Spleen (tissue), 7 donors: Measurements from ENCODE around the gene ASTL.

GRCh38 chr2:95114934-95115421 lies 6.6 kb downstream of the MRPS5 start:
- PRO-cap, 4 experiments: no peak in any of the 4 experiments
- RAMPAGE, long total RNA, 4 experiments: no peak in any of the 4 experiments

GRCh38 chr2:95275594-95276210 lies 1.5 kb downstream of the PROM2 start:
- PRO-cap, 4 experiments: no peak in any of the 4 experiments
- RAMPAGE, long total RNA, 4 experiments: no peak in any of the 4 experiments

DNA sequence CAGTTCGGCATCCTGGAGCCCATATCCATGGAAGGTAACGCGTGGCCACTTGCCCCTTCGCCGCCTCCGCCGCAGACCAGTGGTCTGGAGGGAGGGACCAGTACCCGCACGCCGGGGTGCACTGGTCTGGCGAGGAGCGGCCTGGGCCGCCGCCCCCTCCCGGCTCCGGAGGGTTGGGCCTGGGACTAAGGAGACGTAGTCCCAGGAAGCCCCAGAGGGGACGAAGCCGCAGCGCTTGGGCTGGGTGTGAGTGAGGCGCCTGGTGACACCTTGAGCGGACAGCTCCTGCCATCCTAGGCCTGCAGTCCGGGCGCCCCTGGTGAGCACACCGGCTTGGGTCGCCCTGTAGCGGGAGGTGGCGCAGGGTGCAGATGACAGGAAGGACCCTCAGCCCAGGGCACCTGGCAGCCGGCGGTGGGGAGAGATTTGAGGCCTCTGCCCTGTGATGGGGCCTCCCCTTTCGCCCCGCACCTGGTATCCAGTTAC lies 50.0 kb downstream of the KCNIP3 start:
- PRO-cap, 4 experiments: no peak in any of the 4 experiments
- RAMPAGE, long total RNA, 4 experiments: no peak in any of the 4 experiments

DNA sequence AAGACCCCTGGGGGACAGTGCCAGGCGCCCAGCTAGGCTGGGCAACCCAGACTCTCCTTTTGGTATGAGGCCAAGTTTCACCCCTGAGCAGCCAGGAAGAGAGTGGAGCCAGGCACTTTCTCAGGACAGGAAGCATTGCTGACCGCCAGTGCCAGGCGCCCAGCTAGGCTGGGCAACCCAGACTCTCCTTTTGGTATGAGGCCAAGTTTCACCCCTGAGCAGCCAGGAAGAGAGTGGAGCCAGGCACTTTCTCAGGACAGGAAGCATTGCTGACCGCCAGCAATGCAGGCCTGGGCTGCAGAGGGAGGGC lies 31.3 kb downstream of the ADRA2B start:
- PRO-cap, 4 experiments: peak in 1 of 4 experiments; most common plus-strand start position 100 of the sequence (in 1)
- RAMPAGE, long total RNA, 4 experiments: no peak in any of the 4 experiments

DNA sequence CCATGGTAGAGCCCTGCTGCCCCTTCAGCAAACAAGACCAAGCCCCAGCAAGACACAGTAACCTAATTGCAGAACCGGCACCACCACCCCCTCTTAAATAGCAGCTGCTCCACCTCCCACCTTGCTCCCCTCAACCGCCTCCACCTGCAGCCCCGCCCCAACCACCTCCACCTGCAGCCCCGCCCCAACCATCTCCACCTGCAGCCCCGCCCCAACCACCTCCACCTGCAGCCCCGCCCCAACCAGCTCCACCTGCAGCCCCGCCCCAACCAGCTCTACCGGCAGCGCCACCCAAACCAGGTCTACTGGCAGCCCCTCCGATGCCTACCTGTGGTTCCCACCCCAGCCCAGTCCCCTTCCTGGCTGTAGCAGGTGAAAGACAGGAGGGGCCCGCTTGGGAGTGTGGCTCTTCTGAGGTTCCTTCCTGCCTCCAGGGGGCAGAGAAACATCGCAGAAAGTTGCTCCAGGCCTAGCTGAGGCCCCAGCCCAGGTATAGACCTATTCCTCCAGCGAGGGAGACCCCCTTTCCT lies at the start of gene ASTL:
TSS of gene ASTL (minus strand) at position 70 of the 530 bp plus-strand sequence.
- PRO-cap, 4 experiments: no peak in any of the 4 experiments
- RAMPAGE, long total RNA, 4 experiments: no peak in any of the 4 experiments

DNA sequence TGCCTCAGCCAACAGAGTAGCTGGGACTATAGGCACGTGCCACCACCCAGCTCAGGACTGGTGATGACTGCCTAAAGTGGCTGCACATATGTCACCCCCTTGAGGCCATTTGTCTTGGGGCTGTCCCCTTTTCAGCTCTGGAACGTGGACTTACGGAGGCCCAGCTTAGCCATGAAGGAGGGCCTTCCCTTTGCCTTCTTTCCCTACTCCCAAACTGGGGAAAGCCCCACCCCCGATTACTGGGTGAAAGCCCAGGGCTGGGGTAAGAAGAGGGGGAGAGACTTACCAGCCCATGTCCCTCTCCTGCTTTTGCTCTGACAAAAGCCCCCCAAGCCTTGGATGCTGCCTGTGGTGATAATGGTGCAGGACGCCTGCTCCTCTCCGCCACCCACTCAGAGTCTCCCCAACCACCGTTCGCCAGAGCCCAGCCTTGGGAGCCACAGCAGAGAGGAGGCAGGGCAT lies 2.4 kb upstream of the DUSP2 start:
- PRO-cap, 4 experiments: peak in 2 of 4 experiments; most common minus-strand start position 59 of the sequence (in 2)
- RAMPAGE, long total RNA, 4 experiments: no peak in any of the 4 experiments

GRCh38 chr2:96233718-96234058 lies 25.1 kb upstream of the STARD7 start:
- PRO-cap, 4 experiments: no peak in any of the 4 experiments
- RAMPAGE, long total RNA, 4 experiments: no peak in any of the 4 experiments

DNA sequence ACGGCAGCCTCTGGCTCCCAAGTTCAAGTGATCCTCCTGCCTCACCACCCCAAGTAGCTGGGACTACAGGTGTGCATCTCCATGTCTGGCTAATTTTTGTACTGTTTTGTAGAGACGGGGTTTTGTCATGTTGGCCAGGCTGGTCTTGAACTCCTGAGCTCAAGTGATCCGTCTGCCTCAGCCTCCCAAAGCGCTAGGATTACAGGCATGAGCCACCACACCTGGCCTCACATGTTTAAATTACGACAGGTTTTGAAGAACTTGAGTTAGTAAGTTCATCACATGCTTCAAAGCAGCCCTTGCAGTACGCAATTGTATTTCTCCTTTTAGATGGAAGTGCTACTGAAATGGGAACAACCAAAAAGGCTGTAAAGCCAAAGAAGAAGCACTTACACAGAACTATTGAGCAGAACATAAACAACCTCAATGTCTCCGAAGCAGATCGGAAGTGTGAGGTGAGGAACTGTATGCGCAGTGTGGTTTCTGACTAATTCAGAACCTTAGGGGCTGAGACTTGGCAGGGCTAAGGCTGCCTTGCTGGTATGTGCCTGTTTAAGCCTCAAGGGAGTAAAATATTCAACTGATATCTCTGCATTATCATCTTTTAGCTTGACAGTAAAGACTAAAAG lies 8.3 kb downstream of the NCAPH start:
- PRO-cap, 4 experiments: peak in 2 of 4 experiments; most common plus-strand start position 503 of the sequence (in 2); most common minus-strand start position 387 of the sequence (in 1)
- RAMPAGE, long total RNA, 4 experiments: no peak in any of the 4 experiments

GRCh38 chr2:96404840-96405471 lies 69.4 kb downstream of the NCAPH start:
- PRO-cap, 4 experiments: no peak in any of the 4 experiments
- RAMPAGE, long total RNA, 4 experiments: no peak in any of the 4 experiments

DNA sequence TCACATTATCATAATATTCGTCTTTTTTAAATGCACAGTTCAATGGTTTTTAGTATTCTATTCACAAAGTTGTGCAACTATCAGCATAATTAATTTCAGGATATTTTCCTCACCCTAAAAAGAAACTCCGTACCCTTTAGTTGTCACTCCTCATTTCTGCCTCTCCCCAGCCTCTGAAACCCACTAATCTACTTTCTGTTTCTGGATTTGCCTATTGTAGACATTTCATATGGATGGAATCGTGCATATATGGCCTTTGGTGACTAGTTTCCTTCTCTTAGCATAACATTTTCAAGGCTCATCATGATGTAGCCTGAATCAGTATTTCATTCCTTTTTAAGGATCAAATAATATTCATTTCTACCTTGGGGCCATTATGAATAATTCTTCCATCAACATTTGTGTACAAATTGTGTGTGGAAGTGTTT lies 18.5 kb downstream of the NEURL3 start:
- PRO-cap, 4 experiments: peak in 3 of 4 experiments; most common minus-strand start position 190 of the sequence (in 3)
- RAMPAGE, long total RNA, 4 experiments: no peak in any of the 4 experiments

- PRO-cap, 4 experiments: peak in 4 of 4 experiments; most common plus-strand start chr2:96538012 (in 4); most common minus-strand start chr2:96537955 (in 4)
- RAMPAGE, long total RNA, 4 experiments: no peak in any of the 4 experiments
These were observed 1.5 kb downstream of the ARID5A start for GRCh38 chr2:96537796-96538615.

DNA sequence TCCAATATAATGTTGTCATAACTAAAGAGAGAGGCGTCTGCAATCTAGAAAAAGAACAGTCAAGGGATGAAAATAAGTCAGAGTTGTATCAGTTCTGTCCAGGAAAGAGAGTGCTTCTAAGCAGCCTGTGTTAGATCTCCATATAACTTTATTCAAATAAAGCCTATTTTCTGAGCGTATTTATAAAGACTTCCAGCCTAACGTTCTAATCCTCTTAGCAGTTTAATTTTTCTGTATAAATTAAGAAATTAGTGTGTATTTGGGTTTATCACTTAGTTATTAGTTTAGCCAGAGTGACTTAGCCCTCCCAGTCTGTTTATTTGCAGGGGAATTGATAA lies 7.4 kb upstream of the LMAN2L start:
- PRO-cap, 4 experiments: no peak in any of the 4 experiments
- RAMPAGE, long total RNA, 4 experiments: no peak in any of the 4 experiments

GRCh38 chr2:96763305-96764360 lies 2.9 kb downstream of the CNNM4 start:
- PRO-cap, 4 experiments: no peak in any of the 4 experiments
- RAMPAGE, long total RNA, 4 experiments: no peak in any of the 4 experiments

DNA sequence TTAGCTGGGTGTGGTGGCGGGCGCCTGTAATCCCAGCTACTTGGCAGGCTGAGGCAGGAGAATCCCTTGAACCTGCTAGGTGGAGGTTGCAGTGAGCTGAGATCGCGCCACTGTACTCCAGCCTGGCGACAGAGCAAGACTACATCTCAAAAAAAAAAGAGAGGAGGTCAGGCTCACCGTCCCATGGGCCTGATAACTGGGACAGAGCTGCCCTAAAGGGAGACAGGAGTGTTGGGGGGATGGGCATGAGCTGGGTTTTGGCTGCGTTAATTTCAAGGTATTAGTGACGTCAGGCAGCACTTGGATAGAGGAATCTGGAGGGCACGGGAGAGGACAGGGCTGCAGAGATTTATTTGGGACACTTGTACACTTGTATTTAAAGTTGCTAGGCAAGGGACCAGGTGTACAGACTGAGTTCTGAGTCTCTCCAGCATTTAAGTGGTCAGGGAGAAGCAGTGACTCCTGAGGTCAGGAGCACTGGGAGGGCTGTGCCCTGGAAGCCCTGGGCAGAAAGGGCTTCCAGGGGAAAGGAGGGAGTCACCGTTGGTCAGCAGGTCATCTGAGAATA lies 23.3 kb upstream of the CNNM3 start:
- PRO-cap, 4 experiments: no peak in any of the 4 experiments
- RAMPAGE, long total RNA, 4 experiments: no peak in any of the 4 experiments

DNA sequence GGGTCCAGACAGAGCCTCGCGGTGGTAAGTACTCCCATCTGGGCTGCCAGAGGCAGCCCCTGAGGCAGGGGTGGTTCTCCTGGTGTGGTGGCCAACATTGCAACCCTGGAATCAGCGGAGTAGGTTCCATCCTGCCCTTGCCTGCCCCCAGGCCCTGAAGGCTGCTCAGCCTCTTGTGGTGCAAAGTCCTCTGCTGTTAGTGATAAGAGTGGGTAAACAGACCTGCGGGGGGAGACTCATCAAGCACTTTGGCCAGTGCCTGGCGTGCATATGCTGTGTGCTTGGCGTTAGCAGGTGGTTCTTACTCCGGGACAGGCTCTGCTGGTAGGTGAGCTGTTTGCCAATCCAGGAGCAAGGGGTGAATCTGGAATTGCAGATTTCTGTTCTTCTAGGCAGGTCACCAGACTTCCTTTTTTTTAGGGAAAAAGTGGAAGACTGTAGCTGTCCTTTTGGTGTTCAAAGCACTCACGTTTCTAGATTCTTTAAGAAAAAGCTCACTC lies 3.2 kb downstream of the CNNM3 start:
- PRO-cap, 4 experiments: no peak in any of the 4 experiments
- RAMPAGE, long total RNA, 4 experiments: no peak in any of the 4 experiments

GRCh38 chr2:96824815-96825256 lies 8.8 kb downstream of the CNNM3 start:
- PRO-cap, 4 experiments: no peak in any of the 4 experiments
- RAMPAGE, long total RNA, 4 experiments: no peak in any of the 4 experiments

GRCh38 chr2:96866201-96867459 lies 3.2 kb downstream of the SEMA4C start:
- PRO-cap, 4 experiments: peak in 4 of 4 experiments; most common plus-strand start chr2:96866824 (in 4); most common minus-strand start chr2:96866544 (in 1)
- RAMPAGE, long total RNA, 4 experiments: no peak in any of the 4 experiments

- PRO-cap, 4 experiments: no peak in any of the 4 experiments
- RAMPAGE, long total RNA, 4 experiments: no peak in any of the 4 experiments
These were observed 1.8 kb downstream of the SEMA4C start for GRCh38 chr2:96868094-96868448.

GRCh38 chr2:96882025-96882959 lies 12.4 kb upstream of the SEMA4C start:
- PRO-cap, 4 experiments: no peak in any of the 4 experiments
- RAMPAGE, long total RNA, 4 experiments: no peak in any of the 4 experiments

- PRO-cap, 4 experiments: no peak in any of the 4 experiments
- RAMPAGE, long total RNA, 4 experiments: no peak in any of the 4 experiments
These were observed 17.6 kb upstream of the SEMA4C start for GRCh38 chr2:96887414-96887965.